Vagina (tissue), 1 donor: ENCODE measurements around a stretch of chr2.

- PRO-cap, result no peak
- RAMPAGE, long total RNA, result no peak
Measured at GRCh38 chr2:102177760-102178685, 8.8 kb upstream of the IL1RL2 start.

GRCh38 chr2:102190509-102191011 is 3.7 kb downstream of the IL1RL2 start:
- PRO-cap, result no peak
- RAMPAGE, long total RNA, result no peak

DNA sequence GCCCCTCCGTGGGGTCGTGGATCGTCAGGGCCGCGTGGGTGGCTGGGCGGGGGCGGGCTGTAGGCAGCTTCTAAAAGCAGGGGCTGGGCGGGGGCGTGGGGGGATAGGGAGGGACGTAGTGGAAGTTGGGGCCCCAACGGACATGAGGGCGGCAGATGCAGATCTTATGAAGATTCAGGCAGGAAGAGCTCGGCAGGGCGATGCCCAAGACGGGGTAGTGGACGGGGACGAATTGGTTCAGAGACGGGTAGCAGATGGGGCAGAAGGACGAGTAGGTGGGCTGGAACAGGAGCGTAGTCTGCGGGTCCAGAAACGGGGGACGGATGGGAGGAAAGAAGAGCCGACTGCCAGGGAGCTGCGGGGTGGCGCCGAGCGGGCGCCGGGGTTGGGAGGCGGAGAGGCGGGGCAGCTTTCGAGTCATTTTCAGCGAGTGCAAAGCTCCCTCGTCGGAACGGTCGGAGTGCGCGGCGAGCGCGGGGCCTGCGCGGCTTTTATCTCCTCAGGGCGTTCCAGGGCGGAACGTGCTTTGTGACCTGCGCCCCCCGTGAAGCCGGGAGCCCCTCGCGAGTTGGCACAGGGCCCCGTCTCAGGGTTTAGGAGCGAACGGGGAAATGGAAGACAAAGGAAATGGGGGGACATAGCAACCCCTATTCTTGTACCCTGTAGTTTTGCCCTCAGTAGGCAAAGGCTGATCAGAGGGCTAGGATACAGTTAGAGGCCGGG is 60.4 kb upstream of the IL1RL1 start:
- PRO-cap, result unidirectional peak, plus-strand start at position 449 of the sequence
- RAMPAGE, long total RNA, result no peak

- PRO-cap, result no peak
- RAMPAGE, long total RNA, result no peak
Measured at GRCh38 chr2:102367272-102367737, 11.7 kb downstream of the IL18R1 start.

GRCh38 chr2:102806050-102806637 is 44.3 kb downstream of the TMEM182 start:
- PRO-cap, result no peak
- RAMPAGE, long total RNA, result no peak

DNA sequence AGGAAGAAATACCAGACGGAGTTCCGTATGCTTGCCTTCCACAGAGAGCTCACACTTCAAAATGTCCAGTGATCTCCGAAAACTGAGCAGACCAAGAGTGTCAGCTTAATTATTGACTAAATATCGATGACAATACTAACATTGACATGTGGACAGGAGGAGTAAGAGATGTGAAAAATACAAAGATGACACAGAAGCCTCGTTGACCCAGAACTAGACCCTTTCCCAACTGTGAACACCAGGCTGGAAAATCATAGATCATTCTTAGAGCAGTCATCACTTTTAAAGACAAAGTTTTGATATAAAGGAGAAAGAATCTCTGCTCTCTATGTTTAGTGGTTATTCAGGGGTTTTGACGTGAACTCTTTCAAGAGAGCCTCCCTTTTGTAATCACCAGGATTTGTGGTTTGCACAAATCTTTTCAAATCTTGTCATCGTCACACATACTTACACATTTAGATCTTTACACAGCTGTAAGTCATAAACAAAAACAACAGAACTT is 439.9 kb upstream of the POU3F3 start:
- PRO-cap, result no peak
- RAMPAGE, long total RNA, result no peak

DNA sequence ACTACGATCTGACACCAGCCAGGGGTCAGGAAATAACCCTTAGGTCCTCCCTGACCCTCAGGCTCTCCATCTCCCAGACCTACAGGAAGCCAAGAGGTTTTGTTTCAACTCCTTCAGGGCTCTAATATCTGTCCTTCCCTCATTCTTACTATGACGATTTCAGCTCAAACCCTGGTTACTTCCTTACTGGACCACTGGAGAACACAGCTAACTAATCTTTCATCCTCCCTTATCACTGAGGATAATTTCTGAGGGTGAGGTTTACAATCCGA is 322.0 kb upstream of the POU3F3 start:
- PRO-cap, result no peak
- RAMPAGE, long total RNA, result no peak

DNA sequence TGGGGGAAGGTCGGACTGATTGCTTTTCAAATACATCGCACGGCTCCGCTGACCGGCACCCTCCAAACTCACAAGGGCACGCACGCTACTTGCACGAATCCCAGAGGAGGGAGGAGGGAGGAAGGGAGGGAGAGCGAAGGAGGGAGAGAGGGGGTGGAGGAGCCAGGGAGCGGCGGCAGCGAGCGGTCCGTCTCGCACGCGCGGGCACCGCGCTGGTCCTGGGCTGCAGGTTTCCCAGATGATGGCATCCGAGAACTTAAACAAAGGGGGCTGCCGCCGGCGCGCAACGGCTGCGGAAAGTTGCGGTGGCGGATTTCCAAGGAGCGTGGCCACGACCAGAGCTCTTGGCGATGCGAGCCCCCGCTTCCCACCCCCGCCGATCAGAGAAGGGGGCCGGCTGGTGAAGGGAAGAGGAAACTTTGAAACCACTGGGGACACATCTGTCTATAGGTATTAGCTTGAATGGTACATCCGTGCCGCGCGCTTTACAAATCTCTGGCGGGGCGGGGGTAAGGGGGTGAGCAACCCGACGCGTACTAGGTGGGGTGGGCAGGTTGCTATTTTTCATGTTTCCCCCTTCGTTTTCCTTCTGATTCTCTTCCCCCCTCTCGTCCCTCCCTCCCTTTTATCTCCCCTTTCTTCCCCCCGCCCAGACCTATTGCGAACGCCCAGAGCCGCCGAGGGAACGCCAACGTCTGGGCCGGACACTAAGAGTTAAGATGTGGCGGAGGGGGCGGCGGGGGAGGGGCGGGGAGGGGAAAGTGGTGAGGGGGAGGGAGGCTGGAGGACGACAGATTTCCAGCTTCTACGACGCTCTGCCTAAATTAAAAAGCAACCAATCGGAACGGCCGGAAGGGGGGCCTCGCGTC is 561 bp upstream of the POU3F3 start:
- PRO-cap, result no peak
- RAMPAGE, long total RNA, result no peak

DNA sequence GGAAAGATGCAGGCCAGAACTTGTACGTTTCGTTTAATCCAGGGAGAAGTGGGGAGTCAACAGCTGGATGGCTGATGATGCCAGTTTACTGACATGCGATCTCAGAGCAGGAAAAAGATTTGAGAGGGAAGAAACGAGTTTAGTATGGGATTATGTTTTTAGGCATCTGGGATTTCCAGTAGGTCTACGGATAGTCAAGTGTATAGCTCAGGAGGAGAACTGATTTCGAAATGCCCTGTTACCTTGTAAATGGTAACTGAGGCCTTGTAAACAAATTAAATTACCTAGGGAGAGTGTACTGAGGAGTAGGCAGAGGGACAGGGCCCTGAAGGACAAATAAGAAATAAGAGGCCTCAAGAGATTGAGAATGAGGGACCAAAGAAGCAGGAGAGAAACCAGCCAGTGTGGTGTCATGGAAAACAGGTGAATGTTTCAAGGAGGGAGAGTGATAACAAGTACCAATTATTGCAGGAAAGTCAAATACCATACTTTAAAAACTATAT is 907 bp downstream of the MRPS9 start:
- PRO-cap, result no peak
- RAMPAGE, long total RNA, result no peak

DNA sequence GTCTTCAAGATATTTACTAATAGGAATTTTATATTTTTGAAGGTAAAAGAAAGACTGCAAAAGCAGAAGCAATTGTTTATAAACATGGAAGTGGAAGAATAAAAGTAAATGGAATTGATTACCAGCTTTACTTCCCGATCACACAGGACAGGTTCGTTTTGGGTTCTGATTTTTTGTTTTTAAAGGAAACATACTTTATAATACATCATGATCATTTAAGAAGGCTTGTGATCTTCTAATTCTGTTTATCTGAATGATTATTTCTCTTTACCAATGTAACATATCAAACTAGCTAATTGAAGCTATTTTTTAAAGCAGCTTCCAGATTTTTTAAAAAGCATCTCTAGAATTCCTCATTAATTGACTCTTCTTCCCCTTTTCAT is 55.6 kb downstream of the MRPS9 start:
- PRO-cap, result no peak
- RAMPAGE, long total RNA, result no peak

- PRO-cap, result no peak
- RAMPAGE, long total RNA, result no peak
Measured at GRCh38 chr2:105328264-105329239, 983 bp downstream of the TGFBRAP1 start.

DNA sequence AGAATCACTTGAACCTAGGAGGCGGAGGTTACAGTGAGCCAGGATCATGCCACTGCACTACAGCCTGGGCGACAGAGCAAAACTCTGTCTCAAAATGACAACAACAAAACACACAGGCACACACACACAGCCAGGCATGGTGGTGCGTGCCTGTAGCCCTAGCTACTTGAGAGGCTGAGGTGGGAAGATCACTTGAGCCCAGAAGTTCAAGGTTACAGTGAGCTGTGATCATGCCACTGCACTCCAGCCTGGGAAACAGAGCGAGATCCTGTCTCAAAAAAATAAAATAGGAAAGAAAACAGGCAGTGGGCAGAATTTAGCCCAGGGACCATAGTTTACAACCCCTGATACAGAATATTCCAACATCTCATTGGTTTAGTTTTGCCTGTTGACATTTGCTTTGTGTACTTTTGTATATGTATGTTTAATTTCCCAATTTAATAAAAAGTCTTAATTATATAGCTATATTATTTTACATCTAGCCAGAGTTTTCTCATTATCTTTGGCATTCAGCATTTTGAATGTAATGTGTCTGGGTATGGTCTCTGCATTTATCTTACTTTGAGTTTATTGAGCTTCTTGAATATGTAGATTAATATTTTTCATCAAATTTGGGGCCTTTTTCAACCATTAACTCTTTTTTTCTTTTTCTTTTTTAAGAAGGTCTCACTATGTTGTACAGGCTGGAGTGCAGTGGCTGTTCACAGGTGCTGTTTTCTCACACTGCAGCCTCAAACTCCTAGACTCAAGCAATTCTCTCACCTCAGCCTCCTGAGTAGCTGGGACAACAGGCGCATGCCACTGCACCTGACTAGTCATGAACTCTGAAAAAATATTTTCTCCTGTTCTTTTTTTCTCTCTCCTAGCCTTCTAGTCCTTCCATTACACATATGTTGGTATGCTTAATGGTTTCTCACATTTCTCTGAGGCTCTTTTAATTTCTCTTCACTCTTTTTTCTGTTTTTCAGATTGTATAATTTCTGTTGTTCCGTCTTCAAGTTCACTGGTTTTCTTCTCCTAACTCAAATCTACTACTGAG is 19.3 kb downstream of the C2orf49 start:
- PRO-cap, result no peak
- RAMPAGE, long total RNA, result no peak

DNA sequence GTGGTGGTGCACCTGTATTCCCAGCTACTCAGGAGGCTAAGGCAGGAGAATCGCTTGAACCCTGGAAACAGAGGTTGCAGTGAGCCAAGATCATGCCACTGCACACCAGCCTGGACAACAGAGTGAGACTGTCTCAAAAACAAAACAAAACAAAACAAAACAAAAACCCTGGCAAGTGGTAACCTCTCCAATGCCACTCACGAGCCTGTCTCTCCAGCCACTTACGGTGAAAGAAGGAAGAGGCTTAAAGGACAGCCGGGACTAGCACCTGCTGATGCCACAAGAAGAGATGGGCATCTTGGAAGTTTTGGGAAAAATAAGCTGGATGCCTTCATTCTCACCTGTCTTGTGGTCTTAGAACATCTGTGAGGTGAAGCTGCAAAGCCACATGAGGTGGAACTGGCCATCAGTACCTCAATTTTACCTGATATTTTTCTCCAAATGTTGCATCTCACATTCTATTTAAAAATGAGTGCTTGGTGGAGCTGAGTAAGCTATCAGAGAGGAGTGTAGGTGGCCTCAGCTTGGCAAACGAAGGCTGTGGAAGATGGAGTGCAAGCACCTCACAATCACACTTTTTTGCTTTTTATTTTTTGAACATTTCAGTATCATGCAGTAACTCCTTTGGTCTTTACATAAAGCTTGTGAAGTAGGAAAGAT is 26.9 kb downstream of the C2orf49 start:
- PRO-cap, result no peak
- RAMPAGE, long total RNA, result no peak

- PRO-cap, result no peak
- RAMPAGE, long total RNA, result no peak
Measured at GRCh38 chr2:105393730-105394519, 4.9 kb downstream of the FHL2 start.

DNA sequence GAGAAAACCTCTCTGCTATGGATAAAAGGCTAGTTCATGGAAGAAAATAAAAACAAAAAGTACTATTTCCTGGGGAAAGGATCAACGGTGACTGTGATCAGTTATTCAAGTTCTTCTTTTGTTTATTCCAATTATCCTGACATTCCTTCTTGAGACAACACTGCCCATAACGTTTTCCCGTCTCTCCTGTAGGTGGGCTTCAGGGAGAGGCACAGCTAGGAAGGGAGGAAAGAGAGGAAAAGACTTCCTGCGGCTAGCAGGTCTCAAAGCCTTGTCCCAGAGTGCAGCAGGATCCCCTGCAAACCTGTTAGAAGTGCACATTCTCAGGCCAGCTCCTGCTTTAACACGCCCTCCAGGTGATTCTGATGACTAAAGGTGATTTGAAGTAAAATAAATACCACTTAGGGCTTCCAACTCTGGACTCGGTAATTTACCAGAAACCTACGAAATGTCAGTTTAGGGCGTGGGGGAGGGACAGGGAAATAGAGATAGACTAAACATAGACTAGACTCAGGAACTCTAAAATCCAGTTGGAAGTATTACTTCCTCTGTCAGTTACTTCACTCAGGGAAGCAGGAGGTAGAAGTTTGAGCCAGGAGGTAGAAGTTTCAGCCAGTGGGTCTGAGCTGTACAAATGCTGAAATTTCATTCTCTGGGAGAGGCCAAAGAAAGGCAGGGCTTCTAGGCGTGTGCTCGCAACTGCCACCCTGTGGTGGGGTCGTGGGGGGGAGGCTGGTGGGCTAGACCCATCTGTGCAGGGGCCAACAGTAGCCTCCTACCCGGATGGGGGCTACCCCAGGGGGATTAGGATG is 4.6 kb upstream of the FHL2 start:
- PRO-cap, result no peak
- RAMPAGE, long total RNA, result no peak

DNA sequence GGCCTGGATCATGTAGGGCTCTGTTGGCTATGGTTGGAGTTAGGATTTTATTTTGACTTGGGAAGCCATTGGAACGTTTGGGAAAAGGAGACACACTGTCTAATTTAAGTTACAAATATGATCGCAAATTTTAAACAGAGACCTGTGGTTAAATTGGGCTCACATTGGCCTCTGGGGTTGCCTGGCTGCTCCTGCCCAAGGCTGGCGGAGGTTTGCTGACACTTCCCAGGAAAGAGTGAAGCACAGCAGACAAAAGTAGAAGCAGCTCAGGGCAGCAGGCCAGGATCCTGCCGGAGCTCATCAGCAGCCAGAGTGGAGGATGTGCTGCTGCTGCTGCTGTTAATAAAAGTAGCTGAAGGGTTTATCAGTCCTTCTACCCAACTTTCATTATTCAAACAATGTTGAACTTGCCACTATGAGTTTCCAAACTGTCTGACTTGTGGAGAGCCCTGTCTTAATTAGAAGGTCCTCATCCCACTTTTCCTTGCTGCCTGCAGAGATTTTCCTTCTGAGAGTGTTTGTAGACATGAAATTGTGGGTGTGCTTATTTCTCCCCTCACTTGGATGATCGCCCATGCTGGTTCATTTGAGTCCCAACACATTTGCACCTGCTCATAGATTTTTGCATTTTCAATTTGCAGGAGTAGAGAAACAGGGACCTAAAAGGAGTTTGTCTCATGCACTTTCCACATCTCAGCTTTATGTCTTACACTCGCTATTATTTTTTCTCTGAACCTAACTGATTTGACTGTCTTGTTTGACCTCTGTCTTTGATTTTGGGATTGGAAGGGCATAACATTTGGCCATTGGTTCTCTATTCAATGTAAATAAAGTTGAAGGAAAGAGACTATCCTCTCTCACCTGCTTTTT is 33.0 kb upstream of the FHL2 start:
- PRO-cap, result no peak
- RAMPAGE, long total RNA, result no peak

DNA sequence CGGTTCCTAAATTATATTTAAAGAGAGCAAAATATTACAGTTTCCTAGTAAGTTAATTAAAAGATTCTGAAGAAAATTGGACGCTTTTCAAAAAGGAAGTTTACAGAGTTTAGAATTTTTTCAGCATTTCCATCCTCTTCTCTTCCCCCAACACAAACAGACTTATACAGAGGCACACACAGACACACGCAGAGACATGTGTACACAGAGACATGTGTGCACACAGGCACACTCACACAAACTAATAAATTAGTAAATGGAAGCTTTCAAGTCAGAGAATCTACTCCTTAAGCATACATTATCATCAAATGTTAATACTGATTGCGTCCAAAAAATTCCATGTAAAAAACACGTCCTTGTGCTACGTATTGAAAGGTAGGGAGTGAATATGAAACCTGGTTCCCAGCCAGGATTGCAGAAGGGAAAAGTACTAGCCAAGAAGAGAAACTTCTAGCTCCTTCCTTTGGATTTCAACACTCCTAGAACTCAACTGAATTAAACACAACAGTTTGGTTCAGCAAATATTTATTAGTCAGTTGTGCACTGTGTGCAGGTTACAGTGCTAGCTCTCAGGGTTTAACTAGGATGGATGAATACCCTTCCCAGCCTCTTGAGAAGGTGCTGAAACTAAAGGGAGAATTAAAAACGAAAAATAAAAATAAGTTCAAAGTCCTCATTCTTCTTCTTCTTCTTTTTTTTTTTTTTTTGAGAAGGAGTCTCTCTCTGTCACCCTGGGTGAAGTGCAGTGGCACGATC is 33.8 kb upstream of the FHL2 start:
- PRO-cap, result no peak
- RAMPAGE, long total RNA, result no peak

GRCh38 chr2:105444187-105444641 is 45.4 kb upstream of the FHL2 start:
- PRO-cap, result no peak
- RAMPAGE, long total RNA, result no peak

GRCh38 chr2:105490048-105490320 is 91.1 kb upstream of the FHL2 start:
- PRO-cap, result no peak
- RAMPAGE, long total RNA, result no peak

DNA sequence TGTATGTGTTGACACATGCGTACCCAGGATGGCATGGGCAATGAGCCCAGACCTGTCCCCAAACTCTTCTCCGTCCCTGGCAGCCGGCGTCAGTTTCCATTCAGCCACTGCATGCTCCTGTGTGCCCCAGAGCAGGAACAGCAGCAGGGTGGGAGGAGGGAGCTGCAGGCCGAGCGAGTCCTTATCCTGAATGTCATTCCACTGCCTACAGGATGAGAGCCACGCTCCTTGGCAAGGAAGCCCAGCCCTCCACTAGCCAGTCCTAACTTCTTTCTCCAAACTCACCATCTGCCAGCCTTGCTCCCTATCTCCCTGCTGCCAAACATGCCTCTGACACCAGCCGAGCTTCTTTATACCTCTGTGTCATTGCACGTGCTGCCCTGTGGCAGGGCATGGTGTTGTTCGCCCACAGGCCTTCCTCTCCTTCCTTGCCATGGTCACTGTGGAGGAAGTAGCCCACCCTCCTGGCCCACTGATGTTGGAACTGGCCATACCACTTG is 116.9 kb upstream of the FHL2 start:
- PRO-cap, result no peak
- RAMPAGE, long total RNA, result no peak